Kidney epithelial cell (primary cell): Measurements from ENCODE around the genes APOBEC2 and TREM1.

GRCh38 chr6:39870303-39870570 is 64.0 kb downstream of the MOCS1 start:
- RAMPAGE, long total RNA, result no peak
- RRBS, result no CpG with 5 or more reads among the region's 5 CpGs

DNA sequence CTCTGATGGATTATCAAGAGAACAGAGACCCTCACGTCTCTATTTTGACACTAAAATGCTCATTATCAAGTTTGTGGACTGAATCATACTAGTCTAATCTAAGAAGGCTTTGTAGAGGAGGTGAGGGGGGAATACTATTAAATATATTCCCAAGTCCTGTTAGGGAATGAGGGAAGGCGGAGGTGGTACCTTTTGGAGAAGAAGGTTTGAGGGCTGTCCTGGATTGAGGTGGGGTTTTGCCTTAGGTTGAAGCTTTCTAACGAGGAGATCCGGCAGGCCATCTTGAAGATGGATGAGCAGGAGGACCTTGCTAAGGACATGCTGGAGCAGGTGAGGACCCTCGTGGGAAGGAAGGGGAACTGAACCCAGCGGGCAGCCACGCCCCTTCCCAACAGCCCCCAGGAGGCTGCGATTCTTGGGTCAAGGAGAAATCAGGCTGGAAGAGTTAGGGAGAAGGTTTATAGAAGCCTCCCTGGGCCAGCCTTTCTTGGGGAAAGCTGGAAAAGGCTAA is 45.8 kb downstream of the MOCS1 start:
- RAMPAGE, long total RNA, result no peak
- RRBS, result no CpG with 5 or more reads among the region's 8 CpGs

- RAMPAGE, long total RNA, result no peak
- RRBS, result no CpG with 5 or more reads among the region's 6 CpGs
These were observed 1.2 kb downstream of the MOCS1 start for GRCh38 chr6:39932891-39933602.

GRCh38 chr6:39947643-39948000 is 13.4 kb upstream of the MOCS1 start:
- RAMPAGE, long total RNA, result no peak
- RRBS, result no CpG with 5 or more reads among the region's 3 CpGs

- RAMPAGE, long total RNA, result no peak
- RRBS, result no CpG with 5 or more reads among the region's 1 CpG
These were observed 182.3 kb upstream of the MOCS1 start for GRCh38 chr6:40116665-40116864.

- RAMPAGE, long total RNA, result no peak
- RRBS, result no CpG with 5 or more reads among the region's 7 CpGs
These were observed 132.6 kb upstream of the LRFN2 start for GRCh38 chr6:40719674-40720289.

GRCh38 chr6:41052945-41053453 is at the start of gene APOBEC2:
TSS of gene APOBEC2 (plus strand) at chr6:41053202.
- RAMPAGE, long total RNA, result no peak
- RRBS, result no CpG with 5 or more reads among the region's 5 CpGs

DNA sequence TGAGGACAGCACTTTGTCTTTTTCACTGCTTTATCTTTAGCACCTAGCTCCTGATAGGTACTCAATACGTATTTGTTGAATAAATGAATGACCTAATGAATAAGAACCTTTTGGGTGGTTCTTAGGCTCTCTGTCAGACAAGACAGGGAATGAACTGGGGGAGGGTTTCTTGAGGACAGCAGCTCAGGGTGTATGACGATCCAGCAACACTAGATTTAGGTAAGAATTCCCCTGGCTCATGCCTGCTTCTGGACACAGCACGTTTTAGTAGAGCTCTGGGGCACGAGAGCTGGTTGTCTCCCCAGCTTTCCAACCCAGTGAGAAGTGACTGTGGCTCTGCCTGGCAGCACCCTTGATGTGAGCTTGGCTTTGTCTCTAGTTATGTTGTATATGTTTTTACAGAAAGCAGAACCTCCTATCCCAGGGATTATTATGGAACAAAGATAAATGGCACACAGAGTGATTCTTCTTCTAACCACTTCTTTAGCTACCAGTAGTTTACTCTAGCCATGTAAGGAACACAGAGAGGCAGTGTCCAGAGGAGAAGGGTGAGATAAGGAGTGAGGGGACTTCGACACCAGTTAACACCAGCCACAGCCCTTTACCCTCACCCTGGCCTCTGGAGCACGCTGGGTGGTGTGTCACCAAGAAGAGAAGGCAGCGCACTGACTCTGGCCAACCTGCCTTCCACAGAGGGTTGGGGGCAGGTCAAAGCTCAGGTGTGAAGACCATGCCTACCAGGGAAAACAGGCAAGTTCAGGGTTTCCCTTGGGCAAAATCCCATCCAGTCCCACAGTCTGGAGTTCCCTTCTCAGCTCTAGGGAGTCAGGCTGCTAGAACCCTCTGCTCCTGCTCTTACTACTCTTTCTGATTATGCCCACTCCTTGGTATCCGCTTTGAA is 3.9 kb downstream of the APOBEC2 start:
- RAMPAGE, long total RNA, result no peak
- RRBS, result no CpG with 5 or more reads among the region's 8 CpGs

DNA sequence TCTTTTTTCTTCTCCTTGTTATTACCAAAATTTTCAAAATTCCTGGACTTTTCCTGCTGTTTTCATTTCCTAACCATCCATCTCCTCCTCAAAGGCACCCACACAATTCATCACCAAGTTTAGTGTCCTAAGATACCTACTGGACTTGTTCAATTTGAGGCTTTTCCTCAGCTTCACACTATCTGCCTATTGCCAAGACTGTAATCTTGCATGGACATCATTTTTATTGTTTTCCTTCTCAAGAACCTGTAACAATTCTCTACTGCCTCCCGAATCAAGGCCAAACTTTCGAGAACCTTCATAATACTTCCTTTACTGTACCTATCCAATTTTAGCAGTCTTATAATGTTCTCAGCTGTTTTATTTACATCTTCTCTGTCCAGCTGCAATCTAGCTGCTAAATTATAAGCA is 7.1 kb downstream of the APOBEC2 start:
- RAMPAGE, long total RNA, result no peak
- RRBS, result no CpG with 5 or more reads among the region's 2 CpGs

GRCh38 chr6:41199316-41199782 is 1.6 kb downstream of the TREML2 start:
- RAMPAGE, long total RNA, result no peak

DNA sequence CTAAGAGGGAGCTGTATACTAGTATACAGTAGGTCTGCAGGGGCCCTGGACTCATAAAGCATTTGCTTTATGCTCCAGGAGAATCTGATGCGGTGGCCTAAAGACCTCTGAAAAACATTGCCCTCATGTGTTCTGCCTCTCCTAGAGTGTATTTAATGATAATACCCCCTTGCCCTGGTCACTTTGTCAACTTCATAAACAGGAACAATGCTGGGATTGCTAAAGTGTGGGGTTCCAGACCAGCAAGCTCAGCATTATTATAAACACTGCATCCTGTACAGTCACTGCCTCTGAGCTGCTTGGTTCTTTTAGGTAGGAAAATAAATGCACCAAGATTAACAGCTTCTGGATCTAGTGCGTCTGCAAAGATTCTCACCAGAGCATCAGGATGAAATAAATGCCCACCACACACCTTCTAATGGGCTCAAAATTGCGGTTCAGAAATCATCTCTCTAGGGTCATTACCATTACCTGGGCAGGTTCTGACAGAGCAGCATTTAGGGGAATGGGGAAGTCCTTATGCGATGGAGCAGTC is 12.2 kb downstream of the TREM1 start:
- RAMPAGE, long total RNA, result no peak
- RRBS, result no CpG with 5 or more reads among the region's 4 CpGs

DNA sequence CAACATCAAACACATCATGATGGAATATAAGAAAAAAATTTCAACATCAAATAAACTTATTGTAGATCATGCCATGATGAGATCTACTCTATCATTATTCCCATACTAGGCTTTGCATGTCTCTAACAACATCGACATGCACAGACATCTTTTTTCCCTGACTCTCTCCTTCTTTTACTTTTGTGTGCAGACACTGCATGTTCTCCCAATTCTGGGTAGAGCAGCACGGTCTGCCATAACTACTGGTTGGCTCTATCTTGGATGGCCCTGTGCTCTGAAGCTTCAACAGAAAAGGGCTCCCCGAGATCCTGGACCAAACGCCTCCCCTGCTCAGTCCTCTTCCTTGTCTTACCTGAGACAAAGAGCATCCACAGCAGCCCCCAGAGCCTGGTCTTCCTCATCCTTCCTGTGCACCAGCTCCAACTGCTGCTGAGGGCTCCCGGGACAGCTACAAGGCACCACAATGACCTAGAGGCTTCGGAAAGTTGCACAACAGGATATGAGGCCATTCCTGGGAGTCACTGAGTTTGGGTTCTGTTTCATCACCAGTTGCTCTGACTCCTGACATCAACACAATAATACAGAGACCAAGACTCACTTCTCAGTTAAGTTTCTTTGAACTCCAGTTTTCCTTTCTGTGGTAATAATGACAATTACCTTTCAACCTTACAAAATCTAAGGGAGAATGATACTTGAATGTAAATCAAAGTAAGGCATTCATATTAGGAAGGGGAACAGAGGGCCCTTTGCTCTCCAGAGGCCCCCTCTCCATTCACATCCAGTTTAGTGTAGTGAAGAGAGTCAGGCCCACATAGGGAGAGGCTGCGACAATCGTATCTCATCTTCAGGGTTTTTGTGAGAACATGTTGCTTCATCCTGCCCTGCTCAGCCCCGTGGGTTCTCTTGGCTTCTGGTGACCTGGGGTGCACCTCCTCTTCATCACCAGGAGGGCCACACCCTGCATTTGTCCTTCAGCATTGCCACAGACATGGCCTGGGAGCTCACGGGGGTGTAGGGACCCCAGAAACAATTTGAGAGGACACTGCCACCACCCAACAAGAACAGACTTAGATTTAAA is at the start of gene TREM1:
Gene TREM1, minus strand, starts transcription at position 428 of the 1,078 bp plus-strand sequence.
- RAMPAGE, long total RNA, result no peak
- RRBS, result no CpG with 5 or more reads among the region's 10 CpGs

- RAMPAGE, long total RNA, result no peak
- RRBS, result no CpG with 5 or more reads among the region's 7 CpGs
These were observed 104.6 kb downstream of the NCR2 start for GRCh38 chr6:41439919-41440558.

- RAMPAGE, long total RNA, result no peak
- RRBS, result no CpG with 5 or more reads among the region's 3 CpGs
These were observed 96.4 kb upstream of the FOXP4 start for GRCh38 chr6:41449747-41450214.

DNA sequence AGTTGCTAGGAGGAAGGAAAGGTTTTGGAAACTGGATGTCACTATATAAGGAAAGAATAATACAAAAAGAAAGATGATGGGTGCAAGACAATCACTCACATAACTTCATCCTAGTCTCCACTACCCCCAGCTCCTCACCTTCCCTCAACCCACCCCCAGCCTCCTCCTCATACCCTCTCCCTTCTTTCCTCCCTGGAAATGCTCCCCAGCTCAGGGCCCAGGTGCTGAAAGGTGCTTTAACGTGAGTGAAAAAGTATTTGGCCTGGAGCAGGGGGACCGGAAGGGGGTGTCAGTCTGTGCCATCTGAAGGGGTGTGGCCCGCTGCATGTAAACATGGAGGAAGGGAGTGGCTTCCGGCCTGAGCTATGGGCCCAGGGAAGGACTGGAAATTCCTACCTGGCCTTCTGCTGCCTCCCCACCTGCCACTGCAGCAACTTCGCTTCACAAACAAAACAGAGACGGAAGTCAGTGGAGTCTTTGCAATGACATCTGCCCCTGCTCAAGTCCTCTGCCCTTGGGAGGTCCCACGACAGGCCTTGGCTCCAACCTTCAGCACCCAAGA is 28.2 kb upstream of the FOXP4 start:
- RAMPAGE, long total RNA, result no peak
- RRBS, result 63% methylated on average over 2 of the region's 7 CpGs

- RAMPAGE, long total RNA, result no peak
- RRBS, result 5% methylated on average over 24 of the region's 74 CpGs
These were observed 1.3 kb downstream of the FOXP4 start for GRCh38 chr6:41547218-41548225.

- RAMPAGE, long total RNA, result no peak
- RRBS, result 19% methylated on average over 13 of the region's 49 CpGs
These were observed 44.7 kb downstream of the MDFI start for GRCh38 chr6:41682733-41683615.

- RAMPAGE, long total RNA, result no peak
- RRBS, result no CpG with 5 or more reads among the region's 23 CpGs
These were observed 44.6 kb downstream of the TFEB start for GRCh38 chr6:41690712-41691305.

DNA sequence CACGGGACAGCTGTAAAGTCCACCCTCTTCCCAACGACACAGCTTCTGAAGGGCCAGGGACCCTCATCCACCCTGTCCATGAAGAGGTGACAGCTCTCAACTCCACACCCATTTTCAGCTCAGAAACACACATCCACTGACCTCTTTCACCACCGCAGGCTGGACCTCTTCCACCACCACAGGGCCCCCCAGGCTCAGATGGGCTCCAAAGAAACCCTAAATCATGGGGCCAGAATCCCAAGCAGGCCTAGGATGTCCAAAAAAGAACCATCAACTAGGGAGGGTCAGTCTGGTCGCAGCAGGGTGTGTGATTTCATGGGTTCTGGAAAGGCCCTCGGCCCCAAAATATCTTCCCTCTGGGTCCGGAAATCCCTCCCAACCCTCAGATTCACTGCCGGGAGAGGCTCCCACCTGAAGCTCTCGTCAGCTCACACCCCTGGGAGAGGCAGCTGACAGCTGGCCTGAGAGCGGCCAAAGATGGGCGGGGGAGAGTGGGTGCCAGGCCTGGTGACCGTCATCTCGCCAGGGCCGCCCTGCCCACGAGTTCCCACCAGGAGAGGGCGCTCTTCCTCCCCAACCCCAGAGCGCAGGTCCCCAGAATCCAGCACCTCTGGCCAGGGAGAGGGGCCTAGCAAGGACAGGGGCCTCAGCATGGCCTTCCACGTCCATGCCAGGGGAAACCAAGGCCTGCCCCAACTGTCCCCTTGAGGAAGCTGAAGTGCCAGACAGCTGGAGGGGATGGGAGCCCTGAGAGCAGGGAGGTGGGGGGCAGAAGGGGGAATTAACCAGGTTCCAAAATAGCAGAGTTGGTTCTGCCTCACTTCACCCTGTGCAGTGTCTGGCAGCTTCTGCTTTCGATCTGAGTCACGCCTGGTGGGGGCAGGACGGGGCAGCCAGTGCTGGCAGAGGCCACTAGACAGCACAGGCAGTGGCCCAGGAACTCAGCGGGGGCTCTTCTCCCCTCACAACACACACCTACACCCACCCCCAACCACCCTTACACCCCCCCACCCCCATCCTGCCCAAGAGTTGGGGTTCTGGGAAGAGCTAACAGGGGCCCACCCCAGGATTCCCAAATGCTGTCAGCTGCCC is 29.6 kb downstream of the TFEB start:
- RAMPAGE, long total RNA, result no peak
- RRBS, result no CpG with 5 or more reads among the region's 21 CpGs

- RAMPAGE, long total RNA, result no peak
- RRBS, result under 1% methylated on average over 24 of the region's 62 CpGs
These were observed 1.2 kb downstream of the TFEB start for GRCh38 chr6:41734085-41734673.